ENCODE measurements around a stretch of chr18.

- PRO-cap = no peak
Measured at GRCh38 chr18:48921597-48922122, 29.1 kb downstream of the SMAD7 start.

- PRO-cap = bidirectional peak, plus-strand start at chr18:48950025, minus-strand start at chr18:48949864
Measured at GRCh38 chr18:48949706-48950653, 785 bp downstream of the SMAD7 start.

- PRO-cap = unidirectional peak, minus-strand start at chr18:48950707
Measured at GRCh38 chr18:48950654-48950758, 259 bp downstream of the SMAD7 start.

- PRO-cap = no peak
Measured at GRCh38 chr18:48951335-48951570, 488 bp upstream of the SMAD7 start.

DNA sequence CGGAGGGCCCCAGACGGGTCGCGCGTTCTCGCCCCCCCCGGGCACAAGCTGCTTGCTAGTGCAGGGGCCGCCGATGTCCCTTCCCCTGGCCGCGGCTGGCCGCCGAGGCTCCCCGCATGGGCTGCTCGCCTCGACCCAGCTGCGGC, 679 bp upstream of the SMAD7 start:
- PRO-cap = no peak

GRCh38 chr18:49016909-49017681, 66.3 kb upstream of the SMAD7 start:
- PRO-cap = unidirectional peak, minus-strand start at chr18:49017342

GRCh38 chr18:49040849-49041288, 90.1 kb upstream of the SMAD7 start:
- PRO-cap = no peak

DNA sequence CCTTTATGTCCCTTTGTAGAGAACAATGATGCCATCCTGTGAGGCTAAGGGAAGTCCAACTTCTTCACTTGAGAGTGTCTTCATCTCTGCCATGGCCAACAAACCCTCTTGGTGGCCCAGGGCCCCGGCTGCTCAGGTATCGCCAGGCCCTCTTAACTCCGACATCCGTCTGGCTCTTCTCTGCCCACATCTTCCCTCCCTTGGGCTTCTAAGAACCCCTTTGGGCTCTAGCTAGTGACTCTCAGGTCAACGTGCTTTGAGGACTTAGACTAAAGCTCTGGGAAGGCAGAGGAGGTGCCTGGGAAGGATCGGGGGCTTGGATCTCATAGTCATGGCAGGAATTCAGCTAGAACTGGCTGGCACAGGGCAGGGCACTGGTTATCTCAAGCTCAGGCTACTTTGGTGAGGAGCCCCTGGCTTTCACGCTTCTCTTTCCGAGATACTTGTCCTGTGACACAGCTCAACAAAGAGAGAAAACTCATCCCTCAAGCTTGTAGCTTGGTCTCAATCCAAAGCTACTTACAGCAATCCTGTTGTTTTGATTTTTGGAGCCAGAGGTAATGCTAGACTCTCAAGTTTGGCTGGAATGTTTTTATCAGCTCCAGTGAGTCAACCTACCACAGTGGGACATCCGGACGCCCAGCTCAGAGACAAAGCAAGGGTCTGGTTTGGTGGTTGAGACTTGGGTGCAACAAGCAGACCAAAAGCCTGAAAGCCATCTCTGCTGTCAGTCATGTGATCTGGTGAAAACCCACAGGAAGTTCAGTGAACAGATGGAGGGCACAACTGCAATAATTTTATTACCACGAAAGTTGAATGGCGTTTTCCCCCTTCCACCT, 102.0 kb upstream of the SMAD7 start:
- PRO-cap = no peak

DNA sequence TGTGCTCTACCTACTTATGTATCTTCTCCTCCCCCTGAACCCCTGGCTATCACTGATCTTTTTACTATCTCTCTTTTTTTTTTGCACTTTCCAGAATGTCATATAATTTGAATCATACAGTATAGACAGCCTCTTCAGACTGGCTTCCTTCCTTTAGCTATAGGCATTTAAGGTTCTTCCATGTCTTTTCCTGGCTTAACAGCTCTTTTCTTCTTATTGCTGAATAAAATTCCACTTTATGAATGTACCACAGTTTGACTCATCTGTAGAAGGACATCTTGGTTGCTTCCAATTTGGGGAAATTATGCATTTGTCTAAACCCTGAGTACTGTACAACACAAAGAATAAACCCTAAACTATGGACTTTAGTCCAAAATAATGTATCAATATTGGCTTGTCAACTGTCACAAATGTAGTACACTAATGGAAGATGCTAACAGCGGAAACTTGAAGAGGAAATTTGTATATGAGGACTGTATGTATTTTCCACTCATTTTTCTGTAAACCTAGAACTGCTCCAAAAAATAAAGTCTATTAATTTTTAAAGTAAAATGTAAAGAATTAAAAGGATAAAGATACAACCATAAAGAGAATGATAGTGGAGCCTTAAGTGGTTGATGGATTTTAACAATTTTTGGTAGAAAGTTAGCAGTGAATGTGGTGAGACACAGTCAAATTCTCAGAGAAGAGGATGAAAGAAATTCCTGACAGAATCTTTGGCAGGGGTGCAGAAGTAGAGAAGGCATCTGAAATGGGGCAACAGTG, 143.6 kb downstream of the DYM start:
- PRO-cap = no peak

DNA sequence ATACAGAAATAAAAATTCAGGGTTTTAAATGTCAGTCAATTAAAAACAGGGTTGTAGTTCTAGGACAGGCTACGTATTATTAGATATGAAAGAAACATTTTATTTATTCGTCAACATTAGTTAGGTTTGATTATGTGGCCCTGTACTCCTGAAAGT, 272 bp upstream of the RPL17 start:
- PRO-cap = no peak

DNA sequence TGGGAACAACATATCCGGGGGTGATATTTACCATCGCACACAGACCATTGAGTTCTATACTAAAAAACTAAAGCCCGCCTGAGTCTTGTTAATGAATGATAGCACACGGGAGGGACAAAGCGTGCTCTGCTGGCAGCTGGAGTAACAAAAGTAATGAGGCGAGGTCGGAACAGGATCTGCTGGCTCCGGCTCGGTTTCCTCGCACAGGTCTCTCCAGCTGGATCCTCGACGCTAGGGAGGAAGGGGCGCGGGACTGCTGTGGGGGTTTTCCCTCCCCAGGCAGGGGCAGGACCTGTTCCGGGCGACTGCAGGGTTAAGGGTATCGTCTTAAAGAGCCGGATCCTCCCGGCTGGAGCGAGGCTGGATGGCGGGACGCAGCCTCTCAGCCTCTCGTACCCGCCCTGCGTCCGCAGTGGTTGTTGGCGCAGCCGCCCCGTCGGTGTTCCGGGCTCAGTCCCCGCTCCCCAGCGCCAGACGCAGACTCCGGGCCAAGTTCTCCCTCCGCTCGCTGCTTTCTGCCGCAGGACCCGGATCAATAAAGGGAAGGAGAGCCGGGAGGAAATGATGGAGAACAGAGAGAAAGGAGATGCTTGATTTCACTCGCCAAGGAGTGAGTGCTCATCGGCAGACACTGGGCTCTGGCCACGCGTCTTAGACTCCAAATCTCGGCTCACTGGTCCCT, 1.2 kb upstream of the LIPG start:
- PRO-cap = unidirectional peak, plus-strand start at position 153 of the sequence

DNA sequence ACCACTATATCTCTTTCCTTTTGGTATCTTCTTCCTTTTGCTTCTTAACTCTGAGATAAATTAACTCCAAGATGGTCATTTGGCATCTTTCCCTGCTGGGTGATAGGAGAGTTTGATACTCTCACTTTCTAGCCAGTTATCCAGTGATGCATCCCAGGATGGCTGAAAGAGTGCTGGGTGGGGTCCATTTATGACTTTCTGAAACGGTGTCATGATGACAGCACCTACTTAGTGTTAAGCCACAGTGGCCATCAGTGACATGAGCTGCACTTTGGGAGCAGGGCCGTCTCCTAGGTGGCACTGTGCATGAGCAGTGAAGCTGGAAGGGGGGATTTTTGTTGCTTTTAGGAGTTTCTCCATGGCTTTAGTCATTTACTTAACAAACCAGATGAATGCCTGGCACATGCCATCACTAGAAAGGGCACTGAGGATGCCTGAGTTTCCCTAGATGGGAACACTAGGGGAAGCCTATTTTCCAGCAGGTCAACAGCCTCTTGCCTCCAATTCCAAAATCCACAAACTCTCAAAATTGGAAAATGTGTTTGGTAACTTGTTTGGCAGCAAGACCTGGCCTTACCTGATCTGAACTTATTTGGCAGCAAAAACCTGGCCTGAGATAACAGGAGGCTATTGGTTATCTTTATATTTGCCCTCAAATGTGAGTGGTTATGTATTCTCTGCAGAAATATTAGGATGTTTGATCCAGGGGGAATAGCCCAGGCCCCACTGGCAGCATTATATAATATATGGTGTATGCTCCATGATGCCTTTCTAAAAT, 2.5 kb downstream of the LIPG start:
- PRO-cap = no peak

- PRO-cap = no peak
Measured at GRCh38 chr18:49591461-49592260, 29.8 kb downstream of the LIPG start.

GRCh38 chr18:49638243-49638952, 76.5 kb downstream of the LIPG start:
- PRO-cap = no peak

- PRO-cap = no peak
Measured at GRCh38 chr18:49788350-49789133, 24.8 kb downstream of the ACAA2 start.

- PRO-cap = no peak
Measured at GRCh38 chr18:49812133-49812732, 1.1 kb downstream of the ACAA2 start.

GRCh38 chr18:49834294-49834722, 21.0 kb upstream of the ACAA2 start:
- PRO-cap = no peak

- PRO-cap = unidirectional peak, minus-strand start at chr18:49858601
Measured at GRCh38 chr18:49858040-49859001, 45.0 kb upstream of the ACAA2 start.

- PRO-cap = no peak
Measured at GRCh38 chr18:50071081-50071749, 123.7 kb downstream of the MYO5B start.

DNA sequence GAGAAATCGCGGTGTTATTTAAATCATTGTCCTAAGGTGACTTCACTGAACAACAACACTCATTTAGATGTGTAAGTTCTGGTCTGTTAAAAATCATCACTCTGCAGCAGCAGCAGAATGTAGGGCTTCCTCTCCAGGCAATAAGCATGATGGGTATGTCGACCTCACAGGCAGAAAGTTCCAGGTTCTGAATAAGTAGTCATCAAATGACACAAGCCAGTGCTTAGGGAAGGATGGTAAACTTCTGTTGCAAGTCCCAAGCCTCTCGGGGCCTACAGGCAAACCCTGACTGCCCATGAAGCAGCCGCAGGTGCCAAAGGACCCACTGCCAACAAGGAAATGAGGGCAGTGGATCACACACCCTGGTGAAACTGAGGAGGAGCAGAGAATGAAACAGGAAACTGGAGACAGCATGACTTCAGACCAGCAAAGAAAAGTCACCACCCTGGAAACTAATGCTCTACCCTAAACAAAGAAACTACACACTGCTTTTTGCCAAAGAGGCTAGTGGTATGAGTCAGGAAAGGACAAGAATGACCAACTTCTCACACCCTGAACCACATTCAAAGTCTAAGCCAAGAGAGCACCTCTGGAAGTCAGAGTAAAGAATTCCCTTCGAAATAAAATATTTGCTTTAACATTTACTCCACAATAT, 97.3 kb downstream of the MYO5B start:
- PRO-cap = no peak

Measured in Metastatic Lung Carcinoma in the Adrenal Gland (tissue), 1 donor.